Sciatic nerve (tissue), 1 donor: ENCODE data around the genes OR7A5, CYP4F8, CYP4F3 and OR10H3.

GRCh38 chr19:14783600-14783974 lies 5.2 kb upstream of the ADGRE2 start:
- PRO-cap: no peak

GRCh38 chr19:14784734-14785060 lies 6.3 kb upstream of the ADGRE2 start:
- PRO-cap: bidirectional peak, plus-strand start at chr19:14784953, minus-strand start at chr19:14784819

GRCh38 chr19:14835023-14835684 lies at the start of gene OR7A5:
Gene OR7A5 (minus strand): TSS chr19:14835185.
- PRO-cap: no peak

GRCh38 chr19:15107533-15108508 lies 620 bp downstream of the SYDE1 start:
- PRO-cap: bidirectional peak, plus-strand start at chr19:15107855, minus-strand start at chr19:15107790

DNA sequence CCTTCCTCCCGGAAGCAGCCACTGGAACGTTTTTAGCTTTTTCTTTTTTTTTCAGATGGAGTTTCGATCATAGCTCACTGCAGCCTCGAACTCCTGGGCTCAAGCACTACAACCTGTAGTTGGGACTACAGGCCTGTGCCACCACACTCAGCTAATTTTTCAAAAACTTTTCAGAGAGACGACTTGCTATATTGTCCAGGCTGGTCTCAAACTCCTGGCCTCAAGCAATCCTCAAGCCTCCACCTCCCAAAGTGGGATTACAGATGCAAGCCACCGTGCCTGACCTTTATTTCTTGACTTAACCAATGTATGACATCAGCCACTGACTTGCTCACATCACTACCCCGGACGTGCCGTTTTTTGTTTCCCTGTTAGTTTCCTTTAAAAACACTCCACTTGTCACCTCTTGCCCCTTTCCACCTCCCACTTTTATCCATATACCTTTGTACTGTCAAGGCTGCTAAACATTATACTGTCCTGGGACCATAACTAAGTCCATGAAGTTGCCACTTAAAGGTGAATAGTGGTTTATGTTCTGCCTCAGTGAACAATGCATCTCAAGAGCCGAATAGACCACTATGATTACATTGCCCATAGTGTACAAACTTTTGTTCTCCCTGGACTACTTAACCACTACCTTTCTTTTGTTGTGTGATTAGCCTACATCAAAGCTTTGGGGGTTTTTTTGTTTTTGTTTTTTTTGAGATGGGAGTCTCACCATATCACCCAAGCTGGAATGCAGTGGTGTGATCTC lies 2.2 kb upstream of the EPHX3 start:
- PRO-cap: no peak

GRCh38 chr19:15260397-15260745 lies 28.1 kb upstream of the EPHX3 start:
- PRO-cap: no peak

DNA sequence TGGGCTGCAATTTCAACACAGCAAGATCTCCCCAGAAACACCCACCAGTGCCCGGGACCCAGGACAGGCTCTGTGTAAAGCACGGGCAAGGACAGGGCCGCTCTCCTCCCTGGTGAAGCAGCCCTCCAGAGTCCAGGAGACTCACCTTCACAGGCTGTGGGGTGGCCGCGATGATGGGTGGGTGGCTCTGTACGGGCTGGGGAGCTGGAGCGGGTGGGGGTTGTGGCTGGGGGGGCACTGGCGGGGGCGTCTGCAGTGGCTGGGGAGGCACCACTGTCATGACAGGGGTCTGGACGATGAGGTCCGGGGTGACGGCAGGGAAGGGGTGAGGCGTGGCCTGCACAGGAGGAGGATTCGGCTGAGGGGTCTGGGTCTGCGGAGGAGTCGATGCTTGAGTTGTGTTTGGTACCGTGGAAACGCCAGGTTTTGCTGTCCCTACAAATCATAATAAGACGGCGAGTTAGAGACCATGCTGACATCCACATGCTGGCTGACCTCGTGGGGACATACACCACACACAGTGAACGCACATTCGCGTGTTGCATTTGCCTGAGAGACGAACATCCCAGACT lies 33.0 kb upstream of the EPHX3 start:
- PRO-cap: no peak

DNA sequence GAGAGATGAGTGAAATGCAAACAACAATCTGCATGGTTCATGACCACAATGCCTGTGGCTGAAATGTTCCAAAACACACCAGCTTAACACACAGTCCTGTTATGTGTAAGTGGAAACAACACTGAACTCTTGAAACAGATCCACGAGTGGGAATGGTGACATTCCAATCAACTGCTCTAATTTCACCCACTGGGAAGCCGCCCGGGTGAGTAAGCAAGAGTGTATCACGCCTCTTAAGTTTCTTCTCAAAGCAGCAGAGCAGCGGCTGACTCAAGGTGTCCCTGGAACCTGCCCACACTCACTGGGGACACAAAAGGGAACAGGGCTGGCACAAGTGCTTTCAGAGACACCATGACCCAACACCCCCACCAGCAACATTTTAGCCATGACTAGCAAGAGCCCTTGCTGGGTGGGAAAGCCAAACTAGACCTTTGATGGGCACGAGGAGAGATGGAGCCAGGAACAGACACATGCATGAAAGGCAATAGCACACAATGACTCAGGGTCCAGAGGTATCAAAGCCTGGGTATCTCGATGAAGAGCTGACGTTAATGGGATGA lies 48.7 kb downstream of the BRD4 start:
- PRO-cap: no peak

DNA sequence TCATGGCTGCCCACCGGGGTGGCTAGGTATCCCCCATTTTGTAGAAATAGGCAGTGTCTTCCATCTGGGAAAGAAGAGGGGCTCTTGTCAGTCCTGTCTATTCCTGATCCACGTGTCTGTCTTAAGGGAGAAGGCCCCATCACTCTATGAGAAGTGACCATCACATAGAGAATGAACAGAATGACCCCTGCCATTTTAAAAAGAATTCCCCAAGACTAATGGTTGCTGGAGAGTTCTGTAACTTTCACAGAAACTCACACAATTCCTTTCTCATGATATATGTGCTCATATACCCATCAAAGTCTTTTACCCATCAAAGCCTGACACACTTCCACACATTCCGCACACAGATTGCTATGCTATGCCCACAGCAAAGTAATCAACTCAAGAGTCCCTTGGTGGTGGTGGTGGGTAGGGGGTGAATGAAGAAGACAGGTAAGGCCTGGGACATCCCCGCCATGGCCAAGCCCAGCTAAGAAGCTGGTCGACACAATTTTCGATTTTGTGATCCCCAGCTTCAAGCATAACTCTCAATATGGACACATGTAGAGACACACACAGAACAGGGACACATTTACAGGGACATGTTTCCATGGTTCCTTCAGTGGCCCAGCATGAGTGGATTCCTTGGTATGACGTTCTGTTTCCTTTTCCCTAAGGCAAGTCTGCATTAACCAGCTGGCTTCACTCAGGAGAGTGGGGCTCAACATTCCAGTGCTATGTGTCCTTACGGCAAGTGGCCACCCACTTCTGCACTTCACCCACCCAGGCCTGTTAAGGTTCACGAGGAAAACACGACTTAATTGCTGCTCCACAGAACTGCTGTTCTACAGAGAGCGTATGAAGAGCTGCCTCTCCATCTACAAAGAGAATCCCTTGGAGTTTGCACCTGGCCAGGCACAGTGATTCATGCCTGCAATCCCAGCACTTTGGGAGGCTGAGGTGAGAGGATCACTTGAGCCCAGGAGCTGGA lies 33.0 kb downstream of the BRD4 start:
- PRO-cap: no peak

DNA sequence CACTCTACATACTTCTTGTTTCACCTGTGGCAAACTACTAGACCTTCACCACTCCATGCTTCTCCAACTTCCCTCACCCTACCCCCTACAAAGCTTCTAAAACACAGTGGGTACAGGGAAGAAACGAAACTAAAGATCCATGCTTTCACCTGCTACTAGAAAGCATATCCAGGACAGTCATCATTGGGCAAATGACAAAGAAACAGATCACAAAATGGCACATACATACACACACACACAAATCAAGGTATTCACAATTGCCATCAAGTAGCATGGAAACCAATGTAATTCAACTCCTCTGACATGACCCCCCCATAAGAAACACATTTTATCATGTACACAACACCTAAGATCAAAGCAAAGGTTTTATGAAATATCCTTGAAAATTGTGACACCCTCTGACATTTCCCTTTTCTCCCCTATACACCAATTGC lies 10.5 kb downstream of the BRD4 start:
- PRO-cap: no peak

DNA sequence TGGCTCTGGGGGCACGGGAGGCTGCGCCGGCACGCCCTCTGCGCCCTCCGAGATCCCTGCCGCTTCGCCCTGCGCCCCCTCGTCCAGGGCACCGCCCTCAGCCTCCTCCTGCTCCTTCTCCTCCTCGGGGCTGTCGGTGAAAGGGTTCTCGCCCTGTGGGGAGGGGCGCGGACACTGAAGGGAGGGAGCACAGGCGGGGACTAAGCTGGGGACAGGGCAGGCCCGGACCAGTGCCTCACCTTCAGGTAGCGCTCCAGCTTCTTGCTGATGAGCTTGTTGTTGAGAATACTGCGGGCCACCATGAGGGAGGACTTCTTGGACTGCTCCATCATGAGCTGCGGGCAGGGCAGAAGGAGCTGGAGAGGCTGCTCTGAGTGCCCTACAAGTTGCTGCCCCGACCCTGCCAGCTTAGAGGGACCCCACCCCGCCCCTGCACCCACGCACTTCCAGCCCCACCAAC lies 721 bp upstream of the AKAP8 start:
- PRO-cap: bidirectional peak, plus-strand start at position 32 of the sequence, minus-strand start at position 120 of the sequence

DNA sequence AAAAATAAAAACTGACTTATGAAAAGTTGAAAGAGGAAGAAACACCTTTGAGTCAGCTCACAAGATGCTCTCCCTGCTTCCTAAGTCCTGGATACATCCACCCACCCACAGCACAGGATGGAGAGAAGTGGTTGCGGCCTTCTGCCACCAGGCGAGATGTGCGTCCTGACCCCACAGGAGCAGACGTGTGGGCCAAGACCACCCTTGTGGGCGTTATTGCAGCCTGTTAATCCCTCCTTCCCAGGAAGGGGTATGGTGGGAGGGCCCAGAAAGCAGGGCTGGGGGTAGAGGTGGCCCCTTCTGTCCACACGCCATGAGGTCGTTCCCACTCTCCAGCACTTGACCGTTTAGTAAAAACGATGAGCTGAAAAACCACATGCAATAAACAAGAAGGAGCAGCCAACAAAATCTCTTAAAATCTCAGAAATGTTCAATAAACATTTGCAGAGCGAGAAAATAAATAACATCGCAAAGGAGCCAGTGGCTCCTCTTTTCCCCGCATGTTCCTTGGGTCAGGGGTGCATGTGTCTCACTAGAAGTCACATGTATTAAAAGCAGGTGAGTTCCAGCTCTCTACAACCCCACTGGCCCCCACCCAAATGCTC lies 2.4 kb upstream of the AKAP8L start:
- PRO-cap: no peak

DNA sequence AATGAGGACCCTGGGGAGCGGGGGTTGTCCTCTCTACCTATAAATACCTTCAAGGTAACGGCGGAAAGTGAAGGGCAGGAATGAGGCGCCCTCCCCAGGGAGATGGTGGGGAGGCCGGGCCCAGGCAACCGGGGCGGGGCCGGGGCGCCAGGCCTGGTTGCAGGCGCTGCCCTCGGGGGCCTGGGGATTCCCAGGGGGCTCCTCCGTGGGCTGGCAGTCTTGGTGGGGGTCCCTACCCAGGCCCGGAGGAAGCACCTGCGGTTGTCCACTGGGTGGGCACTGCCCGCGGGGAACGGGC lies 687 bp downstream of the WIZ start:
- PRO-cap: no peak

DNA sequence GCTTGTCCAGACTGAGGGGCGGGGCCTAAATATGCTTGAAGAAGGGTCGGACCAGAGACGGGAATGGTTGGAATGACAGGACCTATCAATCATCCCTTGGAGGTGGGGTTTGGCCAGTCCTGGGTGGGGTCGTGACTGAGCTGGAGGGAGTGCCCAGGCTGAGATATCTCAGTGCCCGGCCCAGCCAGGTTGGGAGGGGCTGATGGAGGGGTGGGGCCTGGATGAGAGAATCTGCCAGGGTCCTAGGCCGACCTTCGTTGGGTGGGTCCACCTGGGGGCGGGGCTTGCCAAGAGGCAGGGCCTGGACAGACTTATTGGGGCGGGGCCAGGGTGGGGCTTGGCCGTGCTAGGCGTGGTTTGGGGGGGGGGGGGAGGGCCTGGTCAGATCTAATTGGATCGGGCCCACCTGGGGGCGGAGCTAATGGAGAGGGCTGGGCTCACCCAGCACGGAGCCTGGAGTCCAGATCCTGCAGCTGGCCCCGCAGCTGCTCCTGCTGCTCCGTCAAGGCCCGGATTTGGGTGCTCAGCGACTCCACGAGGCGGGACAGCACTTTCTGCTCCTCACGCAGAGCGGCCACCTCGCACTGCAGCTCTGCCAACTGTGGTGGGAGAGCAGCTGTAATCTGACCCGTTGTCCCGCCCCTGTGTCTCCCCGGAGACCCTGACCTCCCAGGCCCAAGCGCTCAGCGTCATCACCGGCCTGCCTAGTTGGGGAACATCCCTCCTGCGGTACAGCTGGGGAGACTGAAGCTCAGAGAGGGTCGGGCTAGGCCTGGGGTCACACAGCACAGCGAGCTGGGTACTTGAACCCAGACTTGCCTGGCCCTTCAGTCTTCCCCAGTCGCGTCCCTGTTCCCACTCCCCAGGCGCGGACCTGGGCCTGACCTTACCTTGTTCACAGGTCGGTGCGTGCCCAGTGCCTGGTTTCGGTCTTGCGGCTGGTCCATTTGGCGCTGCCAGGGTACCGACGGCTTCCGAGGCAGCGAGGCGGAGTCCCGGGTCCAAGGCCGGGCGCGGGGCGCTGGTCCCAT lies 2.8 kb upstream of the WIZ start:
- PRO-cap: unidirectional peak, plus-strand start at position 463 of the sequence; bidirectional peak, plus-strand start at position 692 of the sequence, minus-strand start at position 588 of the sequence

- PRO-cap: no peak
Measured at GRCh38 chr19:15498820-15499041, 9.6 kb upstream of the CYP4F22 start.

DNA sequence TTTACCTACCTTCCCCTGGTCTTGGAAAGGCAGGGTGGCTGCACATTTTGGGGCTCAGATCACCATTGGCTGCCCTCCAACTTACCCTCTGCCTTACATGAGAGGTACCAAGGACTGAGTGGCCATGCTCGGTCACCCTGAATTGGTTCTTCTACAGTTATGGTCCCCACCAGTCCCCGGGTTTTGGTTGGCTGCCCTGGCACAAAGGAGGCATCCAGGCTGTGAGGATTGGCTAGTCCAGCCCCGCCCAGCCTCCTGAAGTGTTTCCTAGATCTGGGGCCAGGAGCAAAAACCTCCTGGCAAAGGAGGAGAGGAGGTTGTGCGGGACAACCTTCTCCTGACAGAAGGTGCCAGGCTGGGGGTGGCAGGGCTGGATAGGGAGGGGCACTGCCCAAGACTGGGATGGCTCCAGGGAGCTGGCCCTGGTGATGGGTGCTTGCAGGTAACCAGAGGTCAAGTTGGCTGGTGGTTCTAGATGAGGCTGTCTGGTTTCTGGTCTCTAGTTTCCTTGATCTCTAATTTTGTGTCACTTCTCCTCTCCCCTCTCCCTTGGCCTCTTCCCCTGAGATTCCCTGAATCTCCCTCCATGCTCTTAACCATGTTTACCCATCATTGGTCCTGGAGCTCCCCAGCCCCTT lies at the start of gene CYP4F8:
Gene CYP4F8, plus strand, starts transcription at position 285 of the 638 bp plus-strand sequence.
- PRO-cap: no peak

- PRO-cap: unidirectional peak, plus-strand start at chr19:15640897
Measured at GRCh38 chr19:15640447-15641782, at the start of gene CYP4F3. Gene CYP4F3 (plus strand): TSS chr19:15640897.

DNA sequence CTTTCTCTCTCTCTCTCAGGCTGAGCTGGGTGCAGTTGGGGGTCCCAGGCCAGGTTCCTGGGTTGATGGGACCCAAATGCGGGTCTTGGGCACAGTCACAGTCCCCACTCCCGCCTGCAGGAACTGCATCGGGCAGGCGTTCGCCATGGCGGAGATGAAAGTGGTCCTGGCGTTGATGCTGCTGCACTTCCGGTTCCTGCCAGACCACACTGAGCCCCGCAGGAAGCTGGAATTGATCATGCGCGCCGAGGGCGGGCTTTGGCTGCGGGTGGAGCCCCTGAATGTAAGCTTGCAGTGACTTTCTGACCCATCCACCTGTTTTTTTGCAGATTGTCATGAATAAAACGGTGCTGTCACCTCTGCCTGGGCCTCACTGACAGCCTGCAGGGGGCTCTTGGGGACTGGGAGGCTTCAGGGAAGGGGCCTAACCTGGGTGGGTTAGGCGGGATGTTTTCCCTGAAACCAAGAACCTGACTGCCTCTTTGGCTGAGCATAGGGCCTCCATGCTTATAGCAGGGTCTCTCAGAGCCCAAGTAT lies 24.0 kb downstream of the CYP4F12 start:
- PRO-cap: no peak

- PRO-cap: no peak
Measured at GRCh38 chr19:15737650-15738099, at the start of gene OR10H3. Gene OR10H3 (plus strand): TSS chr19:15737985.

DNA sequence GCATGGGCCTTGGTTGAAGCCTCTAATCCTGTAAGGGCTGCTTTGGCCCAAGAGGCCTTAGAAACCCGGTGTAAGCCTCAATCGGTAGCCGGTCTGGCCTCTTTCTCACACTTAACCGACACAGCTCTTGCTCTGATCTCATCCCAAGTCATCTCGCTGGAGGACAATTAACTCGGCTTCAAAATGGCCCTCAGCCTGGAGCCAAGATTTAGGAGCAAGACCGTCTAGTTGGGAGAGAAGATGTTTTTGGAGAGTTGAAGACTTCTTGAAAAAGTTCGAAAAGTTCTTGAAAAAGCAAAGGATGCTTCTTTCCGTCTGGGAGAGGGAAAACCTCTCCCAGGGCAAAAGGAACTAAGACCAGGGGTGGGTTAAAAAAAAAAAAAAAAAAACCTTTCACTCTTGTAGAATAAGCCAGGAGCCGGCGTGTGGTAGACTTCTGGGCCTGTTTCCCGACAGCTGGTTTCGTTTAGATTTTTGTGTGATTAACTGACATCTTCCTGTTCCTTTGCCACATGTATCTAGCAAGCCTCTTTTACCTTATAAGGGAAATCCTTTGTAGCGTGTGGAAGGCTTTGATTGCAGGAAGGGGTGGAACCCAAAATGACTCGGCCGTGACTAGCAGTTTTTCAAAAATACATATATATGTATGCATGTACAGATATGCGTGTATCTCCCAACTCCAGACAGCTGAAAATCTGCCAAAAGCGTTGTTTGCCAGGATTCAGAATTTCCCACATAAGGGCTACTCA lies 2.3 kb downstream of the TPM4 start:
- PRO-cap: bidirectional peak, plus-strand start at position 102 of the sequence, minus-strand start at position 107 of the sequence; bidirectional peak, plus-strand start at position 542 of the sequence, minus-strand start at position 458 of the sequence